HEK293 (cell line): Measurements from ENCODE around the gene MPP7.

DNA sequence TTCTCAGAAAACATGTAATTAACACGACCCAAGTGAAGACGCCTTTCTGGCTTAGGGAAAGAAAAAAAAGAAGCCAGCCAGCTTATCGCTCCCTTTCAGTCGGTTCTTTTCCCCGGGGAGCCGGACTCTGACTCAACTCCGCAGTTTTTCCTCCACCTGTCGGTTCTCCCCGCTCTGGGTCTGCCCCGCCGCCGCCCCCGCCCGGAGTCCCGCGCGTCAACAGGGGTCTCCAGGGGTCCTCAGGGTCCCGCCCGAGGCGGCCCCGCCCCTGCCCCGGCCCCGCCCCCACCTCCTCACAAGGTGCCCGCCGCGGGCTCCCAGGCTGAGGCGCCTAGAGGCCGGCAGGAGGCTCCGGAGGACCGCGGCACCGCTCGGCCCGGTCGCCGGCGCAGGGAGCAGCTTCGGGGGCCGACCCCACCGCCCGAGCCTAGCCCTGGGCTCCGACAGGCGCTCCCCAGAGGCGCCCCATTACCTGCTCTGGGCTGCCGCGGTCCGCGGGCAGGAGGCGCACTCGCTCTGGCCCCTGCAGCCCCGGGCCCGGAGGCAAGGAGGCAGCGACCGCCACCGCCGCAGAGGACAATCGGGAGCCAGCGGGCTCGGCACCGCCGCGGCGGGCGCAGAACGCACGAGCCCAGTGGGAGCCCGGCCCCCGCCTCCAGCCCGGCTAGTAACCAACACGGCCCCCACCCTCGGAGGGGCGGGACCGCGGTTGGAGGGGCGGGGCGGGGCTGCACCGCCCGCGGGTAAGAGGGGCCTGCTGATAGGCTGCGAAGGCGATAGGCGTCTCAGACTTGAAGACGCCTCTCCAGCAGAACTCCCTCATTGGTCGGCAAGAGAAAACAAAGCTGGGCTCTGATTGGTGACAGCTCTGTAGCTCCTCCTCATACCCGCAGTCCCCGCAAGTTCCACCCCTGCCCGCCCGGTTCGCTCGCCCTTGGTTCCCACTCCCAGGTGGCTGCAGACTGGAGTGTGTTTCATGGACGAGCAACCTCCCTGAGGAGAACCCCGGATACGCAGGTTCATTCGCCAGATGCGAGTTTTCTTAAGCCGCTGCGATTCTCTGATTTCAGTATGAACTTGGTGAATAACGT lies at the start of gene MPP7:
TSS of gene MPP7 (minus strand) at position 676 of the 1,091 bp plus-strand sequence.
- PRO-cap: bidirectional peak, plus-strand start at position 325 of the sequence, minus-strand start at position 182 of the sequence; bidirectional peak, plus-strand start at position 960 of the sequence, minus-strand start at position 669 of the sequence
- RRBS, 2 experiments: 1 to 2% methylated on average over 27 to 37 of the region's 98 CpGs

- PRO-cap: no peak
- RRBS, 2 experiments: no CpG with 5 or more reads among the region's 2 CpGs
Observed at GRCh38 chr10:28378999-28379198, 76.0 kb upstream of the MPP7 start.

DNA sequence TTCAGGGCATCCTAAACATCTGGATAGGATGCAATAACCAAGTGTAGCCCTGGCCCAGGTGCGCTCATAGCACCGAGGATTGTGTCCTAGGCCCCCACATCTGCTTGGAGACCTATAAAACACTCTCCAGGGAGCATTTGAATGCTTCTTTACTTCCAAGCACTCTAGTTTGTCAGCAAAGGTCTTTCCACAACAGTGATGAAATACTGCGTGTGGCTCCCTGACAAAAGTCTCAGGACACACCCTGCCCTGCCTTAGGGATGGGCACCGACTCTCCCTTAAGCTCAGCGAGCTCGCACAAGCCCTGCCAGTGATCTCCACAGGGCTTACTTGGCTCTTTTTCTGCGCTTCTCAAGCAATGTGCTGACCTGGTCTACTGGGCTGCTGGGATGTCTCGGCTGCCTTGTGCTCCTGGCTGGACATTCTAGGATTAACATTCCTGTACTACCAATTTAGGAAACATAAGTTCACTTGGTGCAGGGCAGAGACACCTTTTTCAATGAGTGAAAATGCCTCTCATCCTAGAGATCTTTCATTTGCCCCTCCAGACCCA lies 84.3 kb upstream of the MPP7 start:
- PRO-cap: no peak
- RRBS, 2 experiments: no CpG with 5 or more reads among the region's 8 CpGs

GRCh38 chr10:28400206-28400563 lies 97.3 kb upstream of the MPP7 start:
- PRO-cap: no peak
- RRBS, 2 experiments: no CpG with 5 or more reads among the region's 7 CpGs

- PRO-cap: no peak
- RRBS, 2 experiments: no CpG with 5 or more reads among the region's 15 CpGs
Observed at GRCh38 chr10:28559985-28560958, 27.4 kb downstream of the WAC start.

- PRO-cap: bidirectional peak, plus-strand start at chr10:28676820, minus-strand start at chr10:28676734
- RRBS, 2 experiments: 2 to 25% methylated on average over 21 of the region's 38 CpGs
Observed at GRCh38 chr10:28676194-28677096, 876 bp upstream of the BAMBI start.

GRCh38 chr10:28680054-28680377 lies 2.7 kb downstream of the BAMBI start:
- PRO-cap: no peak
- RRBS, 2 experiments: no CpG with 5 or more reads among the region's 10 CpGs

- PRO-cap: no peak
- RRBS, 2 experiments: 58 to 83% methylated on average over 1 to 2 of the region's 7 CpGs
Observed at GRCh38 chr10:28743370-28744043, 66.2 kb downstream of the BAMBI start.

DNA sequence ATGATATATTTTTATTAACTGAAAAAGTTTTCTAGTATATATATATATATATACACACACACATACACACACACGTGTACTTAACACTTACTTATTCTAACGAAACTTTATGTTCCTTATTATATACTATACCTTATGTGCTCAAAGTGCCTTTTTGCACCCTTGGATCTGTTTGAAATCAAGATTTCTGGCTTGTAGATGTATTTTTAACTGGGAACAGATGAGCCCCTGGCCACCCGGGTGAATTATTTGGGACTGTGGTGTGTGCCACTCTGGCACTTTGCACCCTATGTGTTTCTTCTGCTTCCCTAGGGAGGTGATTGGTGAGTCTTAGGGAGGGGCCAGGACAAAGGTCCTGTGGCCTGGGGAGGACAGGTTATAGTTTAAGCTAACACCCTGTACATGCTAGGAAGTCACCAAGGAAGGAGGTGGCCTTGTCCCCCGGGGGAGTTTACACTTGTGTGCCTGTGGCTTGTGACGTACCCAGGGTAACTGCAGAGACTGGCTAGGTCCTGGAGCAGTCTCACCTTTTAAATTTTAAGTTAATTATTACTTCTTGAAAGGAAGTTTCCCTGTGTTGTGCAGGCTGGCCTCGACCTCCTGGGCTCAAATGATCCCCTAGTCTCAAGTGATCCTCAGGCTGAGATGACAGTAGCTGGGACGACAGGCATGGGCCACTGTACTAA lies 196.2 kb downstream of the BAMBI start:
- PRO-cap: no peak
- RRBS, 2 experiments: no CpG with 5 or more reads among the region's 7 CpGs

GRCh38 chr10:28940480-28940958 lies 263.2 kb downstream of the BAMBI start:
- PRO-cap: no peak
- RRBS, 2 experiments: no CpG with 5 or more reads among the region's 4 CpGs

- PRO-cap: no peak
- RRBS, 2 experiments: 89 to 96% methylated on average over 3 of the region's 25 CpGs
Observed at GRCh38 chr10:29142524-29143123, 146.2 kb upstream of the LYZL1 start.

DNA sequence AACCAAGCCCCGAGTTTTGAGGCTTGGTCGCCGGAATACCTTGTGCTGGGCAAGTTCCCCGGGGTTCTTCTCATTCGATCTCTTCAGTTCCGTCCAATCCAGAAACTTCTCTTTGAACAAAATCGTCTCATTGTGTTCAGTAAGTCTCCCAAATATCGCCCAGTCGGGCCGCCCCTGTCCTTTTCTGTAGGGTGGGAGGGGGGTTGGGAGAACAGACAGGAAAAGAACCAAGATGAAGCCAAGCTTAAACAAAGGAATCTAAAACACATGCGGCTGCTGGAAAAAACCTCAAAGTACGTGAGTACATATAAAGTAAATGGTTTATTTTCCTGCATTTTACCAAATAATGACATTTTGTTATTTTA lies 153.2 kb downstream of the SVIL start:
- PRO-cap: no peak
- RRBS, 2 experiments: no CpG with 5 or more reads among the region's 12 CpGs

DNA sequence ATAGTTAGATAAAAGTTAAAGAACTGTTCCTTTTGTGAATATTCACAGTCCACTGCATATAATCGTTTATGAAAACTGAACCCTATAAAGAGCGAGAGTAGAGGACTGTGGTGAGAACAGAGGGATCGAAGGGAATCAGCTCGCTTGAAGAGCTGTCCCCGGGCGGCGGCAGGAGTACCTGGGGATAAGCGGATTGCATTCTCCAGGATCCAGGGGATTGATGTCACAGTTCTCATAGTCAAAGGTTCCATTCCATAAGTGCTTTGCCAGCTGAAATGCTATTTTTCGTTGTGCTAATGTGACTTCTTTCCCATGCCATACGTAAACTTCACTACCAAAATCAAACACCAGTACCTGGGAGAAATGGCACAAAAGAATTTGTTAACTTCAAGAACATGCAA lies 150.3 kb downstream of the SVIL start:
- PRO-cap: no peak
- RRBS, 2 experiments: no CpG with 5 or more reads among the region's 10 CpGs

DNA sequence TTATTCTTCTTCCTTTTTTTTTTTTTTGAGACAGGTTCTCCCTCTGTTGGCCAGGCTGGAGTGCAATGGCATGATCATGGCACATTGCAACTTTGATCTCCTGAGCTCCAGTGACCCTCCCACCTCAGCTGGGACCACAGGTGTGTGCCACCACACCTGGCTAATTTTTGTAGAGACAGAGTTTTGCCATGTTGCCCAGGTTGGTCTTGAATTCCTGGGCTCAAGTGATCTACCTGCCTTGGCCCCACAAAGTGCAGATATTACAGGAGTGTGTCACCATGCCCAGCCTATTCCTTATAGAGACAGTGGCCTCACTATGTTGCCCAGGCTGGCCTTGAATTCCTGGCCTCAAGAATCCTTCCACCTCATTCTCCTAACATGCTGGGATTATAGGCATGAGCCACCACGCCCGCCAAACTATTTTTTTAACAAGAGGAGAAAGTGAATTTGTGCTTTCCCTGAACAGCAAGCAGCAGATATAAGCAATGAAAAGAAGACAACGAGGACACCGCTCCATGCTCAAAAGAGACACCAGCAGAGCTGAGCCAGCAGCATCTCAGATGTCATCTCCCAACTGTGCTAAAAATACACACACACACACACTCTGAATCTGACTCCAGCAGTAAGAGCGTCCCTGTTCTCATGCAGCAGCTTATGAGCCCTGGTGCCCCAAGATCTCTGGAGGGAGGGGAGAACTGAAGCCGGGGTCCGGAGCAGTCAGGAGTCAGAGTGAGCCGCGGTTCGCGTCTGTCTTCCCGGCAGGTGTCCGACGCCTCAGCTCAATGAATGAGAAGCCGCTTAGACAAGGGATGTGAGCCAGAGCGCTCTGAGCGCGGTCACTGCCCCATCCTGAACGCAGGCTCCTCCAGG lies 49.5 kb downstream of the SVIL start:
- PRO-cap: unidirectional peak, plus-strand start at position 819 of the sequence
- RRBS, 2 experiments: 14 to 93% methylated on average over 6 of the region's 19 CpGs

DNA sequence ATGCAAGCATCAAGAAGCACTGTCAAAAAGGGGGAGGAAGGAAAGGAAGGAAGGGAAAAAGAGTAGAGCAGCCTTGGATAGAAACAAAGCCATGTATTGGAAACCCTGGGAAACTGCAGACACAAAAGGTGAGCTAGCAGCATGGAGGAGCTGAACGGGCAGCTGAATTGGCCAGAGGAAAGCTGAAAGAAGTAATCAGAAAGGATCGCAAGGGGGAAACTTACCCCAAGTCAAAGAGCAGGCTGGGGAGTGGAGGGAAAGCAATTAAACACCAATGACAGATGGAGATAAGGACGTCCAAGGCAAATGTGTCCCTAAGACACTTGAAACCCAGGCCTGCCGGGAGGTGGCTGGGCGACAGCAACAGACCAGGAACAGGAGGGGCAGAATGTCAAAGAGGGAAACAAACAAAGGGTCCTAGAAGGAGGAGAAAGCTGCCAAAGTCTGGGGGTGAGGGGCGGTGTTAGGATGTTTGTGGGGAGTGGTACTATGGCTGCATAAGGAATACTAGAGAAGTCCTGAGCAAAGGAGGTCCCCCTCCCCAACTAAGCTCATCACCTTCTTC lies 93.9 kb upstream of the SVIL start:
- PRO-cap: no peak
- RRBS, 2 experiments: no CpG with 5 or more reads among the region's 6 CpGs

- PRO-cap: no peak
- RRBS, 2 experiments: no CpG with 5 or more reads among the region's 6 CpGs
Observed at GRCh38 chr10:29730862-29731463, 96.2 kb upstream of the SVIL start.

DNA sequence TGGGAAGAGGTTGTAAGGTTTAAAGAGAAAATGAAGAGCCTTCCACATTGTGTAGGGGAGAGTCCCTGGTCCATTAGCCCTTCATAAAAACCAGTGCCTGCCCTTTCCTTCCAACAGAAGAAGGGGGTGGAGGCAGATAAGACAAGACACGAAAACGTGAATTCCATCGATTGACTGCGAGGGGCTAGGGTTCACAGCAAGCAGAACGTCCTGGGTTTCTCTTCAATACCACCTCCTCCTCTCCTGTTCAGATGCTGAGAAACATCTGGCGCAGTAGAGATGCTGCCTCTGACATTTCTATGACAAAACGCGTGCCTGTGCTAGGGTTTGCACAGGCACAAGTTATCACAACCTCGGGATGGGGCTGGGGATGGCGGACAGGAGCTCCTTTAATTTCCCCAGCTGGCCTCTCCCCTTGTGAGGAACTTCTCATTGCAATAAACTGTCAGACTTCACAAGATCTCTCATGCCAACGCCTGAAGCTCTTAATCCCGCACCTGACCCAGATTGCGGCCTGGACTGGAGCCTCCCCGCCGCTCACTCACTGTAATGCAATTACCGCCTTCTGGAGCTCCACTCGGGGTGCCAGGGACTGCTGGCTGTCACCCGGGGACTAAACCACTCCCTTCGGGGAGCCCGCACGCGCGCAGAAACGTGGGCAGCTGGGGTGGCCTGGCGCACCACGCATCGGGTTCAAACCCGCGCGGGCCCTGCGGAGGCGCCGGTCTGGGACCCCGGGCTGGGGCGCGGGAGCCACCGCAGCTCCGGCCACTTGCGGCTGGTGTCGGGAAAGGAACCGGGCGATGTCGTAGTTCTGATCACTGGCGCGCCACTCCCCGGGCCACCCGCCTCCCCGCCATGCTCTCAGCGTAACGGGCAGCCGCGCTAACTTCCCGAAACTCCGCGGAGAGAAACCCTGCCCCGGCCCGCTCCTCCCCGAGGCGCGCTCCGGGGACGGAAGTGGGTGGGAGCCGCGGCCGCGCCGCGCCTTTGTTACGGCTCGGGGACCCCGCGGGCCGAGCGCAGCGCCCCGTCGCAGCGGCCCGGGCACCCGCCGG lies 100.1 kb upstream of the SVIL start:
- PRO-cap: unidirectional peak, plus-strand start at position 771 of the sequence; bidirectional peak, plus-strand start at position 993 of the sequence, minus-strand start at position 871 of the sequence
- RRBS, 2 experiments: under 1% methylated on average over 27 to 31 of the region's 81 CpGs

- PRO-cap: bidirectional peak, plus-strand start at chr10:29735670, minus-strand start at chr10:29735645; unidirectional peak, minus-strand start at chr10:29735722; bidirectional peak, plus-strand start at chr10:29736101, minus-strand start at chr10:29735891
- RRBS, 2 experiments: 1 to 2% methylated on average over 21 of the region's 70 CpGs
Observed at GRCh38 chr10:29735574-29736146, 100.9 kb upstream of the SVIL start.

- PRO-cap: no peak
- RRBS, 2 experiments: no CpG with 5 or more reads among the region's 20 CpGs
Observed at GRCh38 chr10:29993089-29993938, 66.1 kb downstream of the JCAD start.

- PRO-cap: no peak
- RRBS, 2 experiments: no CpG with 5 or more reads among the region's 23 CpGs
Observed at GRCh38 chr10:30368035-30368738, 19.1 kb upstream of the MTPAP start.